Bronchial epithelial cell (primary cell): ENCODE results near the genes EIF2S1, PLEKHH1 and ARG2.

- RRBS, 2 experiments, result no CpG with 5 or more reads among the region's 3 CpGs
Measured at GRCh38 chr14:67312470-67312726, 47.2 kb downstream of the ATP6V1D start.

DNA sequence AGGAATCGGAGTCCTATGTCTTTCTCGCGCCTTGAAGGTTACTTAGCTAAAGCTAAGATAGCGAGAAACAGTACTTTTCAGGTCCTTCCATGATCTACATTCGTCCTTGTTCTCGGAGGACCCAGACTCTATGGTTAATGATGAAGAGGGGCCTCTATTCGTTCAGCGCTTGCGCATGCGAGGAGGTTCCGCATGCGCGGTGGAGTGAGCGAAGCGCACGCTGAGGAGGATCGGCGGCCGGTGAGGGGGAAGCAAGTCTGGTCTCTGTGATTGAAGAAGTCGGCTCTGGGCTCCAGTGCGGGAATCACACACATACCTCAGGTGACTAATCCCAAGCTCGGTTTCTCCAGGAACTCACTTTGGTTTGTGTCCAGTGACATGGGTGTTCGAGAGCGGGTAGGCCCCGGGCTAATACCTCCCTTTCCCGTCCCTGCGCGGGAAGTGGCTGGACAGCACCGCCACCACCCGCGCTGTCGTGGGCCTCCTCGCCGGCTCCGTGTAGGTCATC is at the start of gene EIF2S1:
EIF2S1 (plus strand) TSS at position 193 of the 508 bp plus-strand sequence.
- RRBS, 2 experiments, result 1% methylated on average over 10 of the region's 35 CpGs

GRCh38 chr14:67410198-67410879 is 1.6 kb downstream of the PLEK2 start:
- RRBS, 2 experiments, result no CpG with 5 or more reads among the region's 10 CpGs

- RRBS, 2 experiments, result no CpG with 5 or more reads among the region's 11 CpGs
Measured at GRCh38 chr14:67416074-67416767, 4.3 kb upstream of the PLEK2 start.

- RRBS, 2 experiments, result 1 to 2% methylated on average over 27 of the region's 104 CpGs
Measured at GRCh38 chr14:67532707-67533809, at the start of gene PLEKHH1. Gene PLEKHH1 (plus strand): TSS chr14:67533290.

GRCh38 chr14:67566863-67567485 is 33.1 kb downstream of the PIGH start:
- RRBS, 2 experiments, result no CpG with 5 or more reads among the region's 8 CpGs

- RRBS, 2 experiments, result under 1 to 1% methylated on average over 8 to 14 of the region's 55 CpGs
Measured at GRCh38 chr14:67619832-67620786, at the start of gene ARG2. Gene ARG2 (plus strand): TSS chr14:67619920.

DNA sequence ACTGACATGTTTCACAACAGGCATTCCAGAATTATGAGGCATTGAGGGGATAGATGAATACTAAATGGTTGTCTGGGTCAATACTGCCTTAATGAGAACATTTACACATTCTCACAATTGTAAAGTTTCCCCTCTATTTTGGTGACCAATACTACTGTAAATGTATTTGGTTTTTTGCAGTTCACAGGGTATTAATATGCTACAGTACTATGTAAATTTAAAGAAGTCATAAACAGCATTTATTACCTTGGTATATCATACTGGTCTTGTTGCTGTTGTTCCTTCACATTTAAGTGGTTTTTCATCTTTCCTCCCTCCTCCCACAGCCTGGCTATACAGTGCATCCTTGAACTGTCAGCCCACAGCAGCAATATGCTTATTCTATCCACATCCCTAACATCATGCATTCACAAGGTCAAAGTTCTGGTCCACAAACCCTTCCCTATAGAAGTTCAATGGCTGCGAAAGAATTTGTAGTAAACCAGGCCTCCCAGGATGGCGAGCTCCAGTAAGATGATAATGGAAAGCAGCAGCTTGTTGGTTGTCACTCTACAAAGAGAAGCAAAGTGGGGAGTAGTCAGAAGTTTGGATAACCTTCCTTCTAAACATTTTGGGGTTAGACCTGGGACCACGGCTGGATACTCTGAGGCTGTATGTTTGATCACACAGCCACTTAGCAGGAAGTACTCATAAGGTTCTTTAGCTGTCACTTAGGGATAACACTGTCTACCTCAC is 23.3 kb downstream of the VTI1B start:
- RRBS, 2 experiments, result no CpG with 5 or more reads among the region's 3 CpGs

DNA sequence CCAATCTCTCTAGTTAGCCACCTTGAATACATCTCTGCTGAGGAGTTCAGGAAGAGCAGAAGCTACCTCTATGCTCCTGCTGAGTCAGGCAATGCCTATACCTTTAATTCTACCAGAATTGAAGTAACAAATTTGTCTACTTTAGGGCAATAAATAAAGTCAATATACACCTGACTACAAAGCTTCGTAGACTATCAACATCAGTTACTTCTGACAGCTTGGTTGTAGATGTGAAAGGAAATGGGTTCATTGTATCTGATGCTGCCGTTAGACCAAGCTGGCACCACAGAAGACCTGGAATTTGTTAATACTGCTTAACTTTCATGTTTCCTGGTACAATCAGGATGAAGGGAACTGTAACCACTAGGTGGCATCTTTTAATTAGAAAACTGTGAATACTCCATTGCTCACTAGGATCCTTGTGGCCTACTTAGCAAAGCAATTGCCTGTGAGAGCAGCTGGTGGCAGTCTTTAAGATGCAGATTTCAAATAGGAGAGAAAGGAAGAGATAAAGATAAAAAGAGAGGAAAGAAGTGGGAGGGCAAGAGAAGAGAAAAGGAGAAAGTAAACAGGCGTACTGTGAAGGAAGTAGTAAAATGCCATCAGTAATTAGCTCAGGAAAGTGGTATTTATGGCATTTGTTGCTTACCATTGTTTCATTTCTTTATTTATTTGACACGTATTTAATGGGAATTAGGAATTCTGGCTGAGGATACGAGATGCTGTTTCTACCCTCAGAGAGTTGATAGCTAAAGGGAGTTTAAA is 114.4 kb downstream of the RAD51B start:
- RRBS, 2 experiments, result no CpG with 5 or more reads among the region's 5 CpGs

DNA sequence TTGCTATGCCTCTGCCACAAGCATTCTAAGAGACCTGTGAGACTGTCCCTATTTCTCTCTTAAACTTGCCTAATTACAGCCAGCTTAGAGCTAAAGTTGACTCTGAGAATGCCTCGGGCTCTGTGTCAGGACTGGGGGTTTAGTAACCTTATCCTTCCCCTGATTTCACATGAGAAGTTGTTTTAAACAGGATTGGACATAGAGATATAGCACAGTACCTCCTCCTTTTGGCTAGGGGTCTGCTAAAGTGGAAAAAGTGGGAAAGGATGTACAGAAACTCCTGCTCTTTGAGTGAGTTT is 121.9 kb downstream of the RAD51B start:
- RRBS, 2 experiments, result no CpG with 5 or more reads among the region's 1 CpG

DNA sequence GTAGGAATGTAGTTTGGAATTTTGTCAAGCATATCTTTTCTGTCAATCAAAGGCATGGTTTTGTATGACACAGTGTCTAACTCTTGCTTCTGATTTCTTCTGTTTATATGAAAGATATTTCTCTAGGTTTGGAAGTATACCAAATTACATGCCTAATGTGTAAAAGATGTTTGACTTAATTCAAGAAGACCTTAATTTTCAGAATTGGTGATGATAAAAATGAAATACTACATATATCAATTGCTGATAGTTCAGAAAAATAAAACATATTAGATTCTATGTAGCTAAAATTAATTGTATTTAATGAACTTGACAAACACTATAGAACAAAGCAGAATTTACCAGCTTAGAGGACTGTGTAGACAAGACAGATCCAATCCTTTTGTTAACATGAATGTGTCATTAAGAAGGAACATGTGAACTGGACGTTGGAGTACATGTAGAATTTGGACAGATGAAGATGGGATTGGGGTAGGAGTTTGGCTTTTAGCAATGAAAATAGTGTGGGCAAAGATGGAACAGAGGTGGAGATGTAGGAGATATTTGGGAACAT is 135.9 kb downstream of the RAD51B start:
- RRBS, 2 experiments, result no CpG with 5 or more reads among the region's 1 CpG

- RRBS, 2 experiments, result no CpG with 5 or more reads among the region's 3 CpGs
Measured at GRCh38 chr14:68074732-68075498, 255.3 kb downstream of the RAD51B start.

- RRBS, 2 experiments, result no CpG with 5 or more reads among the region's 3 CpGs
Measured at GRCh38 chr14:68146739-68147300, 327.2 kb downstream of the RAD51B start.

GRCh38 chr14:68199595-68200423 is 380.2 kb downstream of the RAD51B start:
- RRBS, 2 experiments, result no CpG with 5 or more reads among the region's 10 CpGs

- RRBS, 2 experiments, result no CpG with 5 or more reads among the region's 7 CpGs
Measured at GRCh38 chr14:68239927-68240592, 420.5 kb downstream of the RAD51B start.

DNA sequence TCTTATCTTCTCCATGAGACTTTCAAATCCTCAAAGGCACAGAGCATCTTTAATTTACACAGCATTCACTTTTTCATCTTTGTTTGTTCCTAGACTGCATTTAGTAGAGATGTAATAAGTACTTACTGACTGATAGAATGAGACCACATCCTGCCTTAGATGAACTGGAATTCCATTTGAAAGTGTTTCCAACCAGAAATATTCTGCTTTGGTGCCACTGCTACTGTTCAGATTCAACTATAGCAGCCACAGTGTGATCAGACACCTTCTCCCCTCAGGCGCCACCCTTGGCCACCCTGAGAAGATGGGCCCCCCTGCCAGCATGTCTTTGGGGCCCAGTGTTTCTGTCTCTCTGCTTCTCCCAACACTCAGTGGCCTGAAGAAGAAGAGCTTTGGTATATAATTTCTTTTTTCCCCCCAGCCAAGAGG is 449.1 kb downstream of the RAD51B start:
- RRBS, 2 experiments, result no CpG with 5 or more reads among the region's 1 CpG

DNA sequence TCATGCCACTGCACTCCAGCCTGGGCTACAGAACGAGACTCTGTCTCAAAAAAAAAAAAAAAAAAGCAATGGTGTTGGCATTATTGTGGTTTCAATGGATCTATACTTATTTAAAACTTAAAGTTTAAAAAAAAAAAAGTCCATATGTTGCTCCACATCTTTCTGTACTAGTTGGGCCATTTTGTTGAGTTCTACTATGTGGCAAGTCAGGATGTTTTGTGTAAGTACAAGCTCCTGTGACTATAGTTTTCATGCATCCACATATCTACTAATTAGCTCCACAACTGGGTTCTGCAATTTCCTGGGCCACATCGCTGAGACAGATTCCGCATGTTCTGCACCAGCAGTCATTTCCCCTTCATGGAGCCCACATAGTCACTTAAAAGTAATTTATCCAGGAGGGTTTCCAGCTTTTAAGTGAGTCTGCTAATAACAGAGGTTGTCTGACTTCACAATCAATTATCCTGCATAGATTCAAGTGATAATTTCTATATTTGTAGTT is 461.5 kb downstream of the ZFP36L1 start:
- RRBS, 2 experiments, result no CpG with 5 or more reads among the region's 3 CpGs

DNA sequence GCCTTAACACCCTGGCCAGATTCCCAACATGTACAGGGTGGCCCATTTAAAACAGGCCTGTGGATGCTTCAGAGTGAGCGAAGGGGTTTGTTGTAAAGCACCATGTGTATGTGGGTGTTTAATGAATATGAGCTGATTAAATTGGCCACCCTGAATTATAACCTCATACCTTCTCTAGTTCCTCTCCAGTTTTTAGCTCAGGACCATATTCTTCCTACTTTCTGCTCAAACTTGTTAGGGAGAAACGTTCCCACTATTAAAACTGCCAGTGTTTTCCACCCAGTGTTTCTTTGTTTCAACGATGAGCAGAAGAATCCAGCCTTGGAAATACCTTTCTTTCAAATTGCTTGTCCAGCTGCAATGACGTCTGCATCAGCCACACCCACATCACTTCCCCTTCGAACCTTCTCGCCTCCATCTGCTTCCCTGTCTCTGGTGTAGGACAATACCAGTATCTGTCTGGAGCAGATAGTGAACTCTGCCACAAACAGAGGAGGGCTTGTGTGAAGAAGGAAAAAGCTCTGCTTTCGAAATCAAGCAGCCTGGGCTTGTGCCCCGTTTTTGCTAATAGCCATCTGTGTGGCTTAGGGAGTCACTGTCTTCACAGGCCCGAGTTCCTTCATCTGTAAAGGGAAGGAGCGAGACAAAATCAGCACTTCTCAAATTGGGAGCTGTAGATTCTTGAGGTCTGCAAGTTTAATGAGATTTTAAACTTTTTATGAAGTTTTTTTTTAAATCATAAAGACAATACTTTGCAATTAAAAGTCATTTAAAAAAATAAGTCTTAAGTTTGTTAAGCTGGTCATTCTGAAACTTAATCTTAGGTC is 415.5 kb downstream of the ZFP36L1 start:
- RRBS, 2 experiments, result no CpG with 5 or more reads among the region's 10 CpGs

DNA sequence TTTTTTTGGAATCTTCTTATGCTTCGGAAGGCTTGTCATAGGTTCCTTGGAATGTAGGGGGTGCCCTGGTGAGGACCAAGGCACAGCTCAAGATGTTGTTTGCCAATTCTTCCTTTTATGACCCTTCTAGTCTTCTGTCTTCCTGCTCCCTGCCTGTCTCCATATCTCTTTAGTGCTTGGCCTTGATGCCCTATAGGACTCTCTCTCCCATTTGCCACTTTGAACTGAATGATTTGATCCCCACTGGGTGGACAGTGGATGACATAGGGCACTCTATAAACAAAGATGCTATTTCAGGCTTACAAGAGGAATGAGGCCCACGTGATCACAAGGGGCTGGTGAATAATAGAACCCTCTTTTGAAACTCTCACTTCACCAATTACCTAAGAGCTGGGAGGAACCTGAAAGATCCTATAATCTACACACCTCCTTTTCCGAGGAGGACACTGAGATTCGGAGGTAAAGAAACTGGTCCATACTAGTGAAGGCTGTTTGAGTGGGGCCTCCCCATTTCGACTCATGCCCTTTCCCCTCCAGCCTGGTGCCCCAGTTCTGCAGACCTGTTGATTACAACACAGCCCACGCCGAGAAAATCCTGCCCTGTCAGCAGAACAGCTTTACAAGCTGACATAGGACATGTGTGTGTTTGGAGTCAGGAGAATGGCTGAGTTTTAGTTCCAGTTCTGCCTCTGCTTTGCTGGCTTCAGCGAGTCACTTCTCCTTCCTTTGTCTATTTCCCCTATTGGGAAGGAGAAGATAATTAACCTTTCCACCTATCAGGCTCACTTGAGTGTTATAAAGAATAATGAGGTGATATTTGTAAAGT is 400.4 kb downstream of the ZFP36L1 start:
- RRBS, 2 experiments, result no CpG with 5 or more reads among the region's 8 CpGs

DNA sequence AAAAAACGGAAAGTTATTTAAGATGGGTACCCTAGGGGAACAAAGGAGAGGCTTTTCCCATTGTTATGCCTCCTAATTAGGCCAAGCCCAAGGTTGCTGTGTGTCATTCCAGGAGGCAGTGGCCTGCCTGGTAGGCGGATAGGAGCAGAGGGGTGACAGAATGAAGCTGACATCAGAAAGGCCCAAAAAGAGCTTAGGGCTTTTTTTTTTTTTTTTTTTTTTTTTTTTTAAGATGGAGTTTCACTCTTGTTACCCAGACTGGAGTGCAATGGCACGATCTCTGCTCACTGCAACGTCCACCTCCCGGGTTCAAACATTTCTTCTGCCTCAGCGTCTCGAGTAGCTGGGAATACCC is 342.9 kb downstream of the ZFP36L1 start:
- RRBS, 2 experiments, result no CpG with 5 or more reads among the region's 7 CpGs